H4 (cell line): ENCODE measurements around the gene CRELD1.

DNA sequence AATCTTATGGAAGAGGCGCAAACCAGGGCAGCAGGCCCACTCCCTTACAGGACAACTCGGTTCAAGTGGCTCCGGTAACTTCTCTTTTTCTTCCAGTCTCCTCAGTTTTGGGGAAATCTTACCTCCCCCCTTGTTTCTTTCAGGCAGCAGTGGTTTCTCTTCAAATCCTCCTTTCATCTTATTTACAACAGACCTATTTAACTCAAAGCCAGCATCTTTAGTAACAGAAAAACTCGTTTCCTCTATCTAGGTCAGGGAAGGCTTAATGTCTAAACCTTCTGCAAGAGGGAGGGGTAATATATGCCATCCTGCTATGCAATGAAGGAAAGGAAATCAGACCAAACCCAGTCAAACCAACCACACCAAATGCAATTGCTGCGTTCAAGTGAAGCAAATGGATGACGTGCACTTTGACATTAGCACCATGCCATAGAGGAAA lies 163.1 kb downstream of the GRM7 start:
- RAMPAGE, long total RNA, result no peak

DNA sequence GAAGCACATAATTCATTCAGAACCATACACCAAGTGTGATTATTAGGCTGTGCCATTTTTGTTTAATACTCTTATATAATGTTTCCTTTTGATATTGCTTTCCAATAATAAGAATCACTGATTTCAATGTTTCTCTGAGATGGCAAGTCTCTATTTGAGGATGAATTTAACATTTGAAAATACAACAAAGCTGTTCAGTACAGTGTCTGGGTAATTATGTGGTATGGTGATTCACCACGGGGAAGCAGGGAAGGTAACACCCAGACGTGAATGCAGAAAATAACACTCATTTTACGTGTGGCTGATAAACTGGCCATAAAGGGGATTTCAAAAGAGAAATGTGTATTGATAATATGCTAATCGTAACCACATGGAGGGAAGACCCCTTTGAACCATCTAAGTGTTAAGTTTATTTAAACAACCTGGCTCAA lies 344.6 kb downstream of the GRM7 start:
- RAMPAGE, long total RNA, result no peak

GRCh38 chr3:7739703-7740109 lies 761.9 kb upstream of the LMCD1 start:
- RAMPAGE, long total RNA, result no peak

GRCh38 chr3:8416932-8417295 lies 84.7 kb upstream of the LMCD1 start:
- RAMPAGE, long total RNA, result no peak

GRCh38 chr3:8523135-8523764 lies 21.6 kb downstream of the LMCD1 start:
- RAMPAGE, long total RNA, result no peak

DNA sequence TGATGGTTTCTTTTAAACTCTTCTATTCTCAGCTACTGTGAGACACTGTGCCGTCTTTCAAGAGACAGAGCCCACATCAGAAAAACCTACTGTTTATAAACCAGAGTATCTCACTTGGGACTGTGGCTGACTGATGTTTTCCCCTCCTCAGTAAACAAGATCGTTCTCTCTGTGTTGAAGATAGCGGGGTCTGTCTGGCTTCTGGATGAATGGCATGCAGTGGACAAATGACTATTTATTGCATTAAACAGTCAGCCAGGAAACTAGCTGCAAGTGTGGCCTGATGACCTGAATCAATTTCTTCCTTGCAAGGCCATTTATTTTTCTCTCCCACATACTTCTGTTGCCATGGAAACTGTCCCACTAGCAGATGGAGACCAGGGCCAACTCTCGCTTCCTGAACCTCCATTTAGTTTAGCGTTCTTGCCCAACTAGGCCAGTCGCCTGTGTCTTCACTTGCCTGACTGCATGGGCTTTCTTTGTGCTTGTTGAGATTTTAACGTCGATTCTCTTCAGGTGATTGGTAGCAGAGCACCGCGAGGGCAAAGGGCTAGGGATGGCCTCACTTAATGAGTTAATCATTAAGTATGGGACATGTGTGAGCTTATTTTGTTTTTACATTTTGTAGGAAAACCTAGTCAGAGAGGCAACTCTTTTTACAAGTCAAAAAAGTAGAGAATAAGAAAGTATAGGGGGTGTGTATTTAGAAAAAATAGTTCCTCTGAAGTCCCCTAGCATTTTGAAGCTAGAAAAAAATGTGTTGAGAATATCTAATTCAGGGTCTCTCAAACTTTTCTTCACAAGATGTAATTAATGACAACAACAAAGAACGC lies 27.6 kb downstream of the LMCD1 start:
- RAMPAGE, long total RNA, result no peak

DNA sequence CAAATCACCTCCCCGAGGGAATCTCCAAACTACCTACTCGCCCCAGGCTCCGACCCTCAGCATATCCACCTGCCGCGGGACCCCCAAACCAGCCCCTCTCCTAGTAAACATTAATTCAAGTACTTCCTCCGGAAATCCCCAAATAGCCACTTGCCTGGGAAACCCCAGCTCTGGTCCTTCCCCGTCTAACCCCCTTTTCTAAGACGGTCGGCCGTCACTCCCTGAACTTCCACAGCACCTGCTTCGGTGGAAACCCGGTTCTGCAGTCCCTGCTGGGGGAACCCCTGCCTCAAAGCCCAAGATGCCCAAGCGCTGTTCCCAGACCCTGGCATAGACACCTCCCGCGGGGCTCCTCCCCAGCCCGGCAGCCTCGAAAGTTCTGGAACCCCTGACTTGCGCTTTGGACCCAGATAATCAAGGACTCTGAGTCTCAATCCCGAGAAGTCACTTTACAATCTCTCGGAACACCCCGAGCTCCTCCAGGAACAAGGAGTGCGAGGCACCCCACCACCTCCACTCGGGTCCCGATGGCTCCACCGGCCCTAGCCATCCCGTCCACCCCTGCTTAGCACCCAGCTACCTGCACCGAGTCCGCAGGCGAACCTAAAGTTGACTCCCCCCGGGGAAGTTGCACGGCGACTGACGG lies 639 bp downstream of the OXTR start:
- RAMPAGE, long total RNA, result no peak

- RAMPAGE, long total RNA, result no peak
Observed at GRCh38 chr3:8898539-8899141, 64.6 kb downstream of the RAD18 start.

DNA sequence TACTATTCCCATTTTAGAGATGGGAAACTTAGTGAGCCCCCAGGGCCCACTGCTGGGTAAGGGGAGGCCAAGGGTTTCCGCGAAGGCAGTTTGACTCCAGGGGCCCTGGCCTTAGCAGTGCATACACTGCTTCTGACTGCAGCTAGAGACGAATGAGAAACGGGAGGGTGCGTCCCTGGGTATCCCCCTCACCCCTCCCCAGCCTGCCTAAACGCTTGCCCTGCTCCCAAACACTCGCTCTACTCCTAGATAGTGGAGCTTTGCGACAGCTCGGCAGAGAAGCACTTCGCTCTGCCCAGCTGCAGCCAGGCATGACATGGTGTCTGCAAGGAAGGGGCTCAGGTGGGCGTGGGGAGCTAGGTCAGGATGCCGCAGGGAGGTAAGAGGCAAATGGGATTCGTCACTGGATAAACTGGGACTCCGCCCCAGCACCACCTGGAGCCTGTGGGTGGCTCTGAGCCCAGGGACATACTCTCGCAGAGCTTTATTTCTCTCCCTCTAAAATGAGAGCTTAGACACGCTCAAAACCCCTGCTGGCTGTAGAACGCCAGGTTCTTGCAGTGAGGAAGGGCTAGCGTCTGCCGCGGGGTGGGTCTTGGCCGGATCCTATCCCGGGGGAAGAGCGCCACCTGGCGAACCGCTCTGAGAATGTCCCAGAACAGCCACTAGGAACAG lies 52.8 kb upstream of the SRGAP3 start:
- RAMPAGE, long total RNA, result no peak

- RAMPAGE, long total RNA, result no peak
Observed at GRCh38 chr3:9389415-9390754, 7.5 kb upstream of the SETD5 start.

GRCh38 chr3:9453663-9454265 lies 56.3 kb downstream of the SETD5 start:
- RAMPAGE, long total RNA, result no peak

DNA sequence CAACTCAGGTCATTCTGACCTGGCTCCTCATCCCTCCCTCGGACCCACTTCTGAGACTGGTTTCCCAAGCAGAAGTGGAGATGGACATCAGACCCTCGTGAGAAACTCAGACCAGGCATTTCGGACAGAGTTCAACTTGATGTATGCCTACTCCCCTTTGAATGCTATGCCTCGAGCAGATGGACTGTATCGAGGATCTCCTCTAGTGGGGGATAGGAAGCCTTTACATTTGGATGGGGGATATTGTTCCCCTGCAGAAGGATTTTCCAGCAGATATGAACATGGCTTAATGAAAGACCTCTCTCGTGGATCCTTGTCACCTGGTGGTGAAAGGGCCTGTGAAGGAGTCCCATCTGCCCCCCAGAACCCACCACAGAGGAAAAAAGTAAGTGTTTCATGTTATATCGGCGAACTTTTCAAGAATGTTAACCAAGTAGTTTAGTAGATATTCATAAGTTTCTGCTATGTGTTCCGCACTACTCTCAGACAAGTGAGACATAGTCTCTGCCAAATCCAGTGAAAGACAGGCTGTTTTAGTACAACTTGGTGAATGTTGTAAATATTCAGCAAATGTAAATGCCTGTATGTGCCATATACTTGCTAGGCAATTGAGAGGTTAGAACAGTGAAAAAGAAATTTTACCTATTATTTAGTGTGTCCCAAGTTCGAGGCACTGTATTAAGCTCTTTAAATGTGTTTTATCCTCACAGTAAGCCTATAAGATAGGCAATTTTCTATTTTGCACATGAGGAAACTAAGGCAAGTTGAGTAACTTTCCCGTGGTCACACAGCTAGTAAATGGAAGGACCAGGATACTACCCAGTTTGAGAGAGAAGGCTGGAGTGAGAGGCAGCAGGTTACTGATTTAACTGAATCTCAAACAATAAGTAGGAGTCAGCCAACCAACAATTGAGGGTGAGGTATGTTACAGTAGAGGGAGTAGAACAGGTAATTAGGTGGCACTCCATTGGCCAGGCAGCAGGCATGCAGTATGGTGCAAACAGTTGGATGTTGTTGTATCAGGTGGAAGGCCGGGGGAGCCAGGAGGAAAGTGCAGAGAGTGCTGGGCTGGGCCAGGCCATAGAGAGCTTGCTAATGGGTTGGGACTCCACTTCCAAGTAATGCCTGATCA lies 73.5 kb downstream of the SETD5 start:
- RAMPAGE, long total RNA, result no peak

DNA sequence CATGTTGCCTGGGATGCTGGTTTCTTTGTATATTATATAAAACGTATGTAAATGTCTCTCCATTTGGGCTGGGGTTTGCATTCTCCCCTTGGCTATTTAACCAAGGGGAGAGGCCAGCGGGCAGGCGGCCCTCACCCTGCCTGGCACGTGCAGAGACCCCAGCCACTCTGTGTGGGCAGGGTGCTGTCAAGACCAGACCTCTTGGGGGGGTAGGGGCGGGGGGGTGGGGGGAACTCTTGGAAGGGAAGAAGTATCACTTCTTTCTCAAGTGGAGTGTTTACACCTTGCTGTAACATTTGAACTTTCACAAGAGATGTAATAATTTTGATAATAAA lies 75.9 kb downstream of the LHFPL4 start:
- RAMPAGE, long total RNA, result no peak

- RAMPAGE, long total RNA, result no peak
Observed at GRCh38 chr3:9649816-9650459, 633 bp downstream of the MTMR14 start.

DNA sequence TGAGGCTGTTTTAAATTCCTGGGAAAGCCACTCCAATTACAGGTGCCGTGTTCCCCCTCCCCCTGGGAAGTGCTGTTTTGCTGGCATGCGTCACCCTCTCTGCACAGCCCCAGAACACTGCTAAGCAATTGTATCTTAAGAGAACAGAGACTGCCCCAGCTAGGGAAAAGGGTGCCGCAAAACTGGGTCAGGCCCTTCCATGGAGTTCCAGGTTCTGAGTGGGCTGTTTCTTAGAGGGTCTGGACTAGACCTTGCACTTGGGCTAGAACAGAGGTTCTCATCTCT lies 21.4 kb upstream of the CPNE9 start:
- RAMPAGE, long total RNA, result no peak

- RAMPAGE, long total RNA, result no peak
Observed at GRCh38 chr3:9748721-9748920, 1.1 kb upstream of the OGG1 start.

GRCh38 chr3:9786997-9788113 lies 4.9 kb downstream of the TADA3 start:
- RAMPAGE, long total RNA, result no peak

DNA sequence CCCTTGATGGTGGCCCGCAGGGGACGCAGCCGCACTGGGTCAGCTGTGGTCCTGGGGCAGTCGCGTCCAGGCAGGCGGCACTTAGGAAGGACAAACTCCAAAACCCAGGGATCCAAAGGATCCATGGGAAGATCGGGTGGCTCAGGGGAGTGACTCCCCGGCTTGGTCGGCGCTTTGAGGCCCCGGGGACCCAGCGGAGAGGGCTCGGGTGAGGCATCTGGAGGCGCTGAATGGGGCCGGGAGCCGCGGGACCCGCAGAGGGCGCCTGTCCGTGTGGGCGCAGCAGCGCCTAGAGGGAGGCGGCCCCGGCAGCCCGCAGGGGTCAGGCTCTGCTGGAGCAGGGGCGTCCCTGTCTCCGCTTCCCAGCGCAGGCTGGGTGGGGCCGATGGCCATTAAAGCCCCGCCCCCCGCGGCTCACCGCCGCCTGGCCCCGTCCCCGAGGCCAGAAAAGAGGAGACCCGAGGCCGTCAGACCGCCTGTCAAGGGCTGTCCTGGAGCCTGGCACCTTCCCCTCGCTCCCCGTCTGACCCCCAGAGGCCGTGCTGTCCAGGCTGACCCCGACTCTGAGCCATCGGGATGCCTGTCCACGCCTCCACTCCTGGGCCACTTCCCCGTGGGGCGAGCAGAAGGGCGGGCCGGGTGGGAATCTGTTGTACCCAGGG lies 17.4 kb downstream of the CIDEC start:
- RAMPAGE, long total RNA, result no peak

- RAMPAGE, long total RNA, result no peak
Observed at GRCh38 chr3:9915515-9916324, 1.2 kb upstream of the IL17RC start.

DNA sequence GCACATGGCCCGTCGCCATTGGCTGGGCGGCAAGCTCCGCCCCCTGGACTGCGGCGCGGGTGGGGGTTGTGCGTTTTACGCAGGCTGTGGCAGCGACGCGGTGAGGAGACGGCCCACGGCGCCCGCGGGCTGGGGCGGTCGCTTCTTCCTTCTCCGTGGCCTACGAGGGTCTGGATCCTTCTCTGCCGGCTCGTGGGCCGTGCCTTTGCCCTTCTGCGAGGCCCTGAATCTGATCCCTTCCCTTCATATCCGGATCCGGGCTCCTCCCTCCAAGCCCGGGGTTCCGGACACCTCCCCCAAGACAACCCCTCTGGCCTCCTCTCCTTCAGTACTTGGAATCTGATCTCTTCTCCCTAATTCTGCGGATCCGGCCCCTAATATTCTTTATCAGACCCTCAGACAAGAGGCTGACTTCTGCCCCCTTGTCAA lies at the start of gene CRELD1:
TSS of gene CRELD1 (plus strand) at position 82 of the 429 bp plus-strand sequence.
- RAMPAGE, long total RNA, result start-site peak on the plus strand centred at position 94 of the sequence, 24 bp wide, 19 reads